HTERT-HM (cell line): ENCODE results near the genes GSTM5 and EPS8L3.

- RRBS, result under 1% methylated on average over 2 of the region's 11 CpGs
Measured at GRCh38 chr1:109197132-109197783, 16.5 kb upstream of the SARS1 start.

GRCh38 chr1:109269726-109270366, 13.1 kb downstream of the PSRC1 start:
- RRBS, result 38% methylated on average over 2 of the region's 20 CpGs

DNA sequence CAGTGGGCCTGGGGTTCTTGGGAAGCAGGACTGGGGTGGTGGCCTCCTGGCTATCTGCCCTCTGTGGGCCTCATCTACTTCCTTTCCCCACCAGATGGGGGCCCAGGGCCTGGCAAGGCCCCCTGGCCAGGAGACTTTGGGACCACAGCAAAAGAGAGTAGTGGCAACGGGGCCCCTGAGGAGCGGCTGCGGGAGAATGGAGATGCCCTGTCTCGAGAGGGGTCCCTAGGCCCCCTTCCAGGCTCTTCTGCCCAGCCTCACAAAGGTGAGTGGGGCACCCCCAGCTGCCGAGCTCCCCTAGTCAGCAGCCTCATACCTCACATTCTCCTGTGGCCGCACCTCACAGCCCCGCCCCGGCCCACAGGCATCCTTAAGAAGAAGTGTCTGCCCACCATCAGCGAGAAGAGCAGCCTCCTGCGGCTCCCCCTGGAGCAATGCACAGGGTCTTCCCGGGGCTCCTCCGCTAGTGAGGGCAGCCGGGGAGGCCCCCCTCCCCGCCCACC, 9.8 kb downstream of the PSRC1 start:
- RRBS, result 92% methylated on average over 3 of the region's 14 CpGs

DNA sequence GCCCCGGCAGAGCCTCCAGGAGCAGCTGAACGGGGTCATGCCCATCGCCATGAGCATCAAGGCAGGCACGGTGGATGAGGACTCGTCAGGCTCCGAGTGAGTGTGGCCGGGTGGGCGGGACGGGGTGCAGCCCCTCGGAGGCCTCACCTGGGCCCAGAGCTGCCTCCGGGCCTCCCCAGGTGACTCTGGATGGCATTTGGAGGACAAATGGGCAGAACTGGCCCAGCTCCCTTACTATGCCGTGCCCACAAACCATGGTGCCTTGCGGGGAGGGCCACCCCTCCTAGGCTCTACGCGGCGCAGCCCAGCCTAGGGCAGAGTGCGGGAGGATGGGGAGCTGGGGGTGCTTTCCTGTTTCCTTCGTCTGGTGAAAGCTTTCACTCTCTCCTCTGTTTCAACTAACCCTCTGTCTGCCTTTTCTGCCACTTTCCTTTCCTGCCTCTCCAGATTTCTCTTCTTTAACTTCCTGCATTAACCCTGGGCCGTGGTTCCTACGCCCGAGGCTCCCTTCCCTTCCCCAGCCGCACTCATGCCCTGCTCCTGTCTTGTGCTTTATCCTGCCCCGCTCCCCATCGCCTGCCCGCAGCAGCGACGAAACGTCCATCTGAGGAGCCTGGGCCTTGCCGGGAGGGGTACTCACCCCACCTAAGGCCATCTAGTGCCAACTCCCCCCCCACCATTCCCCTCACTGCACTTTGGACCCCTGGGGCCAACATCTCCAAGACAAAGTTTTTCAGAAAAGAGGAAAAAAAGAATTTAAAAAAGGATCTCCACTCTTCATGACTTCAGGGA, 9.2 kb downstream of the PSRC1 start:
- RRBS, result 79% methylated on average over 7 of the region's 29 CpGs

GRCh38 chr1:109312894-109314245, 6.6 kb upstream of the MYBPHL start:
- RRBS, result no CpG with 5 or more reads among the region's 16 CpGs

- RRBS, result no CpG with 5 or more reads among the region's 7 CpGs
Measured at GRCh38 chr1:109370660-109371377, 26.9 kb downstream of the SORT1 start.

- RRBS, result no CpG with 5 or more reads among the region's 9 CpGs
Measured at GRCh38 chr1:109395206-109395560, 2.5 kb downstream of the SORT1 start.

- RRBS, result no CpG with 5 or more reads among the region's 1 CpG
Measured at GRCh38 chr1:109415100-109415637, 11.1 kb downstream of the PSMA5 start.

- RRBS, result no CpG with 5 or more reads among the region's 4 CpGs
Measured at GRCh38 chr1:109502482-109502983, 7.0 kb downstream of the AMIGO1 start.

- RRBS, result no CpG with 5 or more reads among the region's 3 CpGs
Measured at GRCh38 chr1:109503895-109504289, 5.6 kb downstream of the AMIGO1 start.

- RRBS, result no CpG with 5 or more reads among the region's 3 CpGs
Measured at GRCh38 chr1:109602200-109602556, 17.2 kb downstream of the GNAT2 start.

DNA sequence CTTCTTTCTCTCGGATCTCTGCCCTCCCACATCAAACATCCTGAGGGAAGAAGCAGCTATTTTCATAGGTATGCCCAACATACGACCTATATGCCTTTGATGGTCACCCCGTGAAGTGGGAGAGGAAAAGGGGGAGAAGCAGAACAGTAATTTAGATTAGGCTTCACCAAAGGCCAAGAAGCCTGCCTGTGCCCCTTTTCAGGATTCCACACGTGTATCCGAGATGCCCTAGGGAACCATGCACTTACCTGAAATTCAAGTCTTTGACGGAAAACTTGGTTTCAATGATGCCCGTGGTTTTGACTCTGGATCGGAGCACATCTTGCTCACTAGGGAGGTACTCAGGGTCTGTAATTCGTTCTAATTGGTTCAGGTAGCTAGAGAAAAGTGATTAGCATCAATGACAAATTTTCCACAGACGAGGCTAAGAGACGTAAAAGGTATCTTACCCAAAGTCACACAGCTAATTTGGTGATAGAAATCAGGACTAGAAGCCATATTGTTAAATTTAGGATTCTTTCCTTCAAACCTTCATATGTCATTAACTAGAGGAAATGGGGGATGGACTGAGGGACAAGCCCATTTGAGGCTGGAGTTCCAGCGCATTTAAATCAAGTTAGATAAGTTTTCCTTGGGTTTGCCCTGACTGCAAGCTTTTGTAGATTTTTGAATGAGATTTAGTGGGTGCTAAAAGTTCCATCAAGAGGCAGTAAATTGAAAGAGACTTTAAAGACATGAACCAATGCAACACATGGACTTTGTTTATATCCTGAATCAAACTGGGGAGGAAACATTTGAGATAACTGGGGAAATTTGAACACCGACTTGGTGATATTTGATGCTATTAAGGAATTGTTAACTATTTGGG, 13.1 kb downstream of the GNAT2 start:
- RRBS, result no CpG with 5 or more reads among the region's 13 CpGs

- RRBS, result no CpG with 5 or more reads among the region's 20 CpGs
Measured at GRCh38 chr1:109625571-109626207, 6.1 kb downstream of the AMPD2 start.

DNA sequence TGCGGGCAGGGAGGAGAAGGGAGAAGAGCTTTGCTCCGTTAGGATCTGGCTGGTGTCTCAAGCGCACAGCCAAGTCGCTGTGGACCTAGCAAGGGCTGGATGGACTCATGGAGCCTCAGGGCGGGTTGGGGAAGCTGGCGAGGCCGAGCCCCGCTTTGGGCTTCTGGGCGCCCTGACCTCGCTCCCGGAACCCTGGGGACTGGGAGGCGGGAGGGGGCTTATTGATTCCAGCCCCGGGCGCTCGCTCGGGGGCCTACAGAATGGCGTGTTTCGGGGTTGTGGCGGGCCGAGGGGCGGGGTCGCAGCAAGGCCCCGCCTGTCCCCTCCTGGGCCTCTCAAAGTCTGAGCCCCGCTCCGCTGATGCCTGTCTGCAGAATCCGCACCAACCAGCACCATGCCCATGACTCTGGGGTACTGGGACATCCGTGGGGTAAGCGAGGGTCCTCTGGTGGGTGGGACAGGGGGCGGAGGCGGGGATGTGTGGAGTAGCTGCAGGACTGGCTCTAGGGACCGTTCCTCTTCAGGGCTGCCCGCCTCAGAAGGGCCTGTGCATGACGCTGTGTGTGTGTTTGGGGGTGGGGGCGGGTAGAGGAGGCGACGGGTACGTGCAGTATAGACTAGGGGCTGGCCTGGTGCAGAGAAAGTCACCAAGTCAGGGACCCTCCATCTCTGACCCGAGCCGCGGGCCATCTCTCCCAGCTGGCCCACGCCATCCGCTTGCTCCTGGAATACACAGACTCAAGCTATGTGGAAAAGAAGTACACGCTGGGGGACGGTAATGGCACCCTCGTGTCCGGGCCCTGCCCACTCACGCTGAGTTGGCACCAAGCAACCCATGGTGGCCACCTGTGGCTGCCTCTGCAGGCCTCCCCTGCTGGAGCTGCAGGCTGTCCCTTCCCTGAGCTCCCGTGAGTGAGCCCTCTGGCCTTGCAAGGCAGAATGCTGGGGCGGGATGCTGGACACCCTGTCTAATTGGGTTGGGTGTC, at the start of gene GSTM5:
Gene GSTM5 (plus strand): TSS at position 333 of the 986 bp plus-strand sequence.
- RRBS, result 14% methylated on average over 3 of the region's 49 CpGs

- RRBS, result no CpG with 5 or more reads among the region's 14 CpGs
Measured at GRCh38 chr1:109748622-109749023, 7.8 kb upstream of the GSTM3 start.

DNA sequence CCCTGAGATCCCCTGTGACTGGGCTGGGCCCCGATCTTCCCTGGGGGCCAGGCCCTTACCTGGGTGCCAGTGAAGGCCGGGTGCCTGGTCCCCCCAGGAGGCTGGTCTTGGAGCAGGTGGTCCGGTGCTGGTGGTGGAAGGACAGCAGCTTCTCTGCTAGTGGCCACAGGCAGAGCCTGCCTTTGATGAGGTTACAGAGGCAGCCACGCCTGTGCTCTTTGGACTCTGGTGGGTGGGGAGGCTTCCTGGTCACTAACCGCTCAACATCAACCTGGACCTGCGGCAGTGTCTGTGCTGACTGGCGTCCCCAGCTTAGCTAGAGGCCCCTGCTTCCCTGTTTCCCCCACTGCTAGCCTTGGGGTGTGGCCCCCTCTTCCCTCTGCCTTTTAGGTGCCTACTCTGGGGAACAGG, at the start of gene EPS8L3:
Gene EPS8L3 (minus strand): TSS at position 161 of the 411 bp plus-strand sequence.
- RRBS, result 88% methylated on average over 2 of the region's 7 CpGs

DNA sequence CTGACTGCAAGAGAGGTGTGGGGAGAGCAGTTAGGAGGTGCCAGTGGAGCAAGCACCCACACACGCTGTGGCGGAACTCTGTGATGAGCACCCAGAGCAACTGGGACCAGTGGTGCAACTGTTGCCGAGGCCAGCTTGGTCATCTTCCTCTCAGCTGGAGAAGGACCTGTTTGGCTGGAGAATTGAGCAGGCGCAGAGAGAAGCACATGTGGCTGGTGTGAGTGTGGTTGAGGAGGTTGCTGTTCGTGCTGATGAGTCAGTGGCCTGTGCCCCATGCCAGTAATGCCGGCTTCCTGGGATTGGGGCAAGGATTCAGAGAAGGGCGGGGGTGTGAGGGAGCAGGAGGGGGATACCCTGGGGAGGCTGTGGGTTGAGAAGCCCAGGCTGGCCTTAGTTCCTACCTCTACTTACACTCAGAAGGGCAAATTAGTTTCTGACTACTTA, 57.5 kb upstream of the EPS8L3 start:
- RRBS, result no CpG with 5 or more reads among the region's 7 CpGs

DNA sequence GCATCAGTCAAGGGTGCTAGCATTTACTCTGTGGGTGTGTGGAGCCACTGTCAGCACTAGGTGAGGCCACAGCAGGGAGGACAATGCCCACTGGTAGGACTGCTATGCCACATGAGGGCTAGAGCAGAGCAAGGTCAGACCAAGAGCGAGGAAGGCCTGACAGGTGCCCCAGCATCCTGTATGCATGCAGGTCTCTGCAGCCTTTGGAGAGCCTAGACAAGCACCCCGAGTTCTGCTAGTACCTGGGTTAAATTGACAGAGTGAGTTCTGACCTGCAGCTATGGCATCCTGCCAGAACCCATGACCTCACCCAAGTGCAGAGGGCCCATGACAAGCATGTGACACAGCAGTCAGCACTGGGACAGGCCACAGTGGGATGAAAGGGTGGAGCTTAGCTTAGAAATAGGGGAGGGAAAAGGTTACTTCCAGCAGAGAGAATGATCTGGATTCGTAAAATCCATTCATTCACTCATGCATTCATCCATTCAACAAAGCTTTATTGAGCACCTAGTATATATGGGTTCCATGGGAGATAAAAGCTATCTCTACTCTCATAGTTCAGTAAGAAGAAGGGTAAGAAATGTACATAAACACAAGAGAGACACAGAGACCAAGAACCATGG, 9.0 kb upstream of the CSF1 start:
- RRBS, result no CpG with 5 or more reads among the region's 3 CpGs

- RRBS, result no CpG with 5 or more reads among the region's 6 CpGs
Measured at GRCh38 chr1:109983246-109983635, 1.3 kb upstream of the AHCYL1 start.

GRCh38 chr1:110083243-110083783, 12.8 kb upstream of the ALX3 start:
- RRBS, result no CpG with 5 or more reads among the region's 9 CpGs